Esophagus muscularis mucosa (tissue), 4 donors: ENCODE measurements around the genes MYLK4 and WRNIP1.

GRCh38 chr6:2750670-2751114 is at the start of gene MYLK4:
TSS of gene MYLK4 (minus strand) at chr6:2750922.
- PRO-cap: no peak
- RAMPAGE, long total RNA, 4 experiments: no peak in any of the 4 experiments

GRCh38 chr6:2760872-2761450 is 4.2 kb upstream of the WRNIP1 start:
- PRO-cap: no peak
- RAMPAGE, long total RNA, 4 experiments: no peak in any of the 4 experiments

DNA sequence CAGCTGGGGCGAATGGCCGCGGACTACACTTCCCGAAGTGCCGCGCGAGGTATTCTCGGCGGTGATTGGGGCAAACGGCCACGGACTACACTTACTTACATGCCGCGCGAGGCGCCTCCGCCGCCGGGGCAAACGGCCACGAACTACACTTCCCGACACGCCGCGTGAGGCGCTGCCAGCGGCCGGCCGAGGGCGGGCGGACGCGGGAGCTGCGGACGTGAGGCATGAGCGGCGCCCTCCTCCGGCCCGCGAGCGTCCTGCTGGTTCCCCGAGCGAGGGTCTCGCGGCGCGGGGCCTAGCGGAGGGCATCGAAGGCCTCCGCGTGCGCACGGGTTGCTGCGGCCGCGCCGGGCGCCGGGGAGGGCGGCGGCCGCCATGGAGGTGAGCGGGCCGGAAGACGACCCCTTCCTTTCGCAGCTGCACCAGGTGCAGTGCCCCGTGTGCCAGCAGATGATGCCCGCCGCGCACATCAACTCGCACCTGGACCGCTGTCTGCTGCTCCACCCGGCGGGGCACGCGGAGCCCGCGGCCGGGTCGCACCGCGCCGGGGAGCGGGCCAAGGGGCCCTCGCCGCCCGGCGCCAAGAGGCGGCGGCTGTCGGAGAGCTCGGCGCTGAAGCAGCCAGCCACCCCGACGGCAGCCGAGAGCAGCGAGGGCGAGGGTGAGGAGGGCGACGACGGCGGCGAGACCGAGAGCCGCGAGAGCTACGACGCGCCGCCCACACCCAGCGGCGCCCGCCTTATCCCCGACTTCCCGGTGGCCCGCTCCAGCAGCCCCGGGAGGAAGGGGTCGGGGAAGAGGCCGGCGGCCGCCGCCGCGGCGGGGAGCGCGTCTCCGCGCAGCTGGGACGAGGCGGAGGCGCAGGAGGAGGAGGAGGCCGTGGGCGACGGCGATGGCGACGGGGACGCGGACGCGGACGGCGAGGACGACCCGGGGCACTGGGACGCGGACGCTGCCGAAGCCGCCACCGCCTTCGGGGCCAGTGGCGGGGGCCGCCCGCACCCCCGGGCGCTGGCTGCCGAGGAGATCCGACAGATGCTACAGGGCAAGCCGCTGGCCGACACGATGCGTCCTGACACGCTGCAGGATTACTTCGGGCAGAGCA is at the start of gene WRNIP1:
Gene WRNIP1, plus strand, starts transcription at position 146 of the 1,105 bp plus-strand sequence.
- PRO-cap: bidirectional peak, plus-strand start at position 275 of the sequence, minus-strand start outside the sequence; unidirectional peak, plus-strand start at position 431 of the sequence; bidirectional peak, plus-strand start at position 769 of the sequence, minus-strand start at position 651 of the sequence
- RAMPAGE, long total RNA, 4 experiments: no peak in any of the 4 experiments

GRCh38 chr6:2809508-2810305 is 32.0 kb downstream of the SERPINB1 start:
- PRO-cap: no peak
- RAMPAGE, long total RNA, 4 experiments: no peak in any of the 4 experiments

DNA sequence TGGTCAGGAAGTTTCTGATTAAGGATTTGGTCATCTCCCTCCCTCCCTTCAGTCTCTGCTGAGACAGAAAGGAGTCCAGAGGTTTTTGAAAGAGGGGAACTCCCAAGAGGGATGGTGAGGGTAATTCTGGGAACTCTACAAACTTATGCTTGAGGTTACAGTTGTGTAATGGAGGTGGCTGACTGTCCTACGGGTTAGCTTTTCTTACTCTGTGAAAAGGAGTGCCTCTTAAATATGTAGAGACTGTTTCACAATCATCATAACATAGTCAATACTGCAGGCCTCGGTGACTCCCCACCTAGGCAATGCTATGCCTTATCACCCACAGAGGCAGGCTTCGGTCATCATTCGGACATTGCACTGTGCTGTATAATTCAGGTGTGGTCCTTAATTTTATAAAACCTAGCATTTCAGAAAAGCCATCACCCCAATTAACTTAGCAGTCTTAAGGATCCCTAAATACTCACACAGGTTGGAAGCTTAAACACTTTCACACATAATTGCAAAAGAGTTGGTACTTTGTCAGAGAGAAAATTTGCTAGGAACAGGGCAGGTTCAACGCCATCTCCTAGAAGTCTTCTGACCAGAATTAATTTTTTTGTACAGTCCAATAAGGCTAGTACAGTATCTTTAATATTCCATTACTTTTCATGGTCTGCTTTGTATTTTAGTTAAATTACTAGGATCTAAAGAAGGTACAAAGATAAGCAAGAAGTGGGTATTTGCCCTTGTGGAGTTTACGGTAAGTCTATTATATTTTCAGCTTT is 31.2 kb downstream of the SERPINB1 start:
- PRO-cap: no peak
- RAMPAGE, long total RNA, 4 experiments: no peak in any of the 4 experiments

DNA sequence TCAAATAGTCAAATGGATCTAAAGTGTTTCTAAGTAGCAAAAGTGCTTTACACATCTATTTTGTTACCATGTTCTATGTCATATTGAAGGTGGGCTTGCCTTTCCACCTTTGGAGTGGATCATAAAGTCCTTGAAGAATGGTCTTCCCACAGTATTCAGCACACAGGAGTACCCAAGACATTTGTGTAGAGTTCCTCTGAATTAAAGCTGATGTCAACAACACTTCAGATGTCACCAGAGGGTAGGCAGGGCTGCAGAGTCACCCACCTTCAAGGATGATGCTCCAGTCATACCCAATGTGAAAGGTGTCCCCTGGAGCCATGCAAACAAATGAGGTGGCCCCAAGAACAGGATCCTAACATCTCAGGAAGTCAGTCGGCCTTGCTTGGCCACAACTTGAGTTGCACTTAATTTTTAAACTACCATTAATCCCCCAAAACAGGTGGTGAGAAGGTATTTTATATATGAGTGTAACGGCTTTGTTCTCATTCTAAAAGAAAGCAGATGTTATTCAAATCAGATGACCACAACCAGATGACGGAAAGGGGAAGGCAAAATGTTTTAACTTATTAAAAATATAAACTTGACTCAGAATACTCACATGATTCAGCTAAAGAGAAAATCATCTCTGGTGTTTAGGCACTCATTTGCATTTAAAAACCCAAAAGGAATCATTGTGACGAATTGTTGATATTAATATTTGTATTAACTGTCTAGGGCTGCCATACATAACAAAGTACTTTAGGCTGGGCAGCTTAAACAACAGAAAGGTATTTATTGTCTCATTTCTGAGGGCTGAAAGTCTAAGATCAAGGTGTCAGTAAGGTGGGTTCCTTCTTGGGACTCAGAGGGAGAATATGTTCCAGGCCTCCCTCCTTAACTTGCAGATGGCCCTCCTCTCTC is 21.1 kb upstream of the SERPINB1 start:
- PRO-cap: no peak
- RAMPAGE, long total RNA, 4 experiments: no peak in any of the 4 experiments

- PRO-cap: bidirectional peak, plus-strand start at chr6:2876861, minus-strand start at chr6:2876643
- RAMPAGE, long total RNA, 4 experiments: start-site peak on the minus strand in 1 of 4 experiments, at chr6:2876420-2876537 at its widest, 37 reads per replicate
Measured at GRCh38 chr6:2875856-2877078, 26.8 kb downstream of the SERPINB9 start.

- PRO-cap: no peak
- RAMPAGE, long total RNA, 4 experiments: no peak in any of the 4 experiments
Measured at GRCh38 chr6:2880169-2880595, 22.9 kb downstream of the SERPINB9 start.

- PRO-cap: no peak
- RAMPAGE, long total RNA, 4 experiments: no peak in any of the 4 experiments
Measured at GRCh38 chr6:2943245-2943659, 28.1 kb downstream of the SERPINB6 start.

GRCh38 chr6:2947265-2947830 is 24.0 kb downstream of the SERPINB6 start:
- PRO-cap: no peak
- RAMPAGE, long total RNA, 4 experiments: no peak in any of the 4 experiments

- PRO-cap: unidirectional peak, plus-strand start at chr6:2951962
- RAMPAGE, long total RNA, 4 experiments: no peak in any of the 4 experiments
Measured at GRCh38 chr6:2951346-2952403, 19.7 kb downstream of the SERPINB6 start.

- PRO-cap: no peak
- RAMPAGE, long total RNA, 4 experiments: no peak in any of the 4 experiments
Measured at GRCh38 chr6:2963655-2964428, 7.5 kb downstream of the SERPINB6 start.

GRCh38 chr6:2968460-2969633 is 2.5 kb downstream of the SERPINB6 start:
- PRO-cap: no peak
- RAMPAGE, long total RNA, 4 experiments: no peak in any of the 4 experiments

DNA sequence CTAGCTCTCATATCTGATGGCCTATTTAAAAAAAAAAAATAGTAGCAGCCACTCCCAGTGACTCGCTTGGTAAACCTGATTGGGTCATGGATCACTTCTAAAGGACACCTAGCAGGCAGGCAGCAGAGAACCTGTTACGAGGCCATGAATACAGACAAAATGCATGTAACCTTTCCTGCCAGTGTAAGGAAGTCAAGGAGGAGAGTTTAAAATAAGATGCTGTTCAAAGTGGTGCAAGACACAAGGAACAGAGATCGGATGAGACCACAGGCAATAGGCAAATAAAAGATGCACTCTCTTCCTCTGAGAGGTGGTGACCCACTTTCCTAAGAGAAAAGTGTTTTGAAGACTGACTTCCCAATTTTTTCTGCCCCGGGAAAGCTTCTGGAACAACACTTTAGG is 9.2 kb upstream of the SERPINB6 start:
- PRO-cap: no peak
- RAMPAGE, long total RNA, 4 experiments: no peak in any of the 4 experiments

DNA sequence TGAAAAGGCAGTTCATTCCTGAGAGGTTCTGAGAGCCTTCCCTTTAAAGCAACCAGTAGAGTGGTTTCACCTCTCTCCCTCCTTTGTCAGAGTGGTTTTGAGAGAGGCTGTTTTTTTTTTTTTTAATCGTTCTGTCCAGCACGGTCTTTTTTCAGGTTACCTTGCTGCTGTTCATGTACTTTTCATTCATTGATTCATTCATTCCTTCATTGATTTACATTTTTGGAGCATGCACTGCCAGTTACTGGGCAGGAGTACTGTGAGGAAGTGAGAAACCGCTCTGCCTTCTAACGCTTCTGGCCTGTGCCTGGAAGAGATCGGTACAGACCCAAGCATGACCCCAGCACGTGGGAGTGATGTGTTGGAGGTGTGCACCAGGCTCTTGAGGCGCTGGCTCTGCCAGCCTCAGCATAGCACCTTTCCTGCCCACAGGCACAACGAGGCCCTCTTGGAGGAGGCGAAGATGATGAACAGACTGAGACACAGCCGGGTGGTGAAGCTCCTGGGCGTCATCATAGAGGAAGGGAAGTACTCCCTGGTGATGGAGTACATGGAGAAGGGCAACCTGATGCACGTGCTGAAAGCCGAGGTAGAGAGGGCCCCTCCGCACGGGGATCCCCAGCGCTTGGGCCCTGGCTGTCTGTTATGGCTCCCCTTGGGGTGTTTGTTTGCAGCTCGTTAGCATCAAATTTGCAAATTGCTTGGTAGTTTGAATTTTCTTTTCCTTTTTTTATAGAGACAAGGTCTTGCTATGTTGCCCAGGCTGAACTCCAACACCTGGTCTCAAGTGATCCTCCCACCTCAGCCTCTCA is 9.3 kb downstream of the RIPK1 start:
- PRO-cap: no peak
- RAMPAGE, long total RNA, 4 experiments: no peak in any of the 4 experiments

GRCh38 chr6:3105309-3106060 is 13.0 kb upstream of the BPHL start:
- PRO-cap: no peak
- RAMPAGE, long total RNA, 4 experiments: no peak in any of the 4 experiments

DNA sequence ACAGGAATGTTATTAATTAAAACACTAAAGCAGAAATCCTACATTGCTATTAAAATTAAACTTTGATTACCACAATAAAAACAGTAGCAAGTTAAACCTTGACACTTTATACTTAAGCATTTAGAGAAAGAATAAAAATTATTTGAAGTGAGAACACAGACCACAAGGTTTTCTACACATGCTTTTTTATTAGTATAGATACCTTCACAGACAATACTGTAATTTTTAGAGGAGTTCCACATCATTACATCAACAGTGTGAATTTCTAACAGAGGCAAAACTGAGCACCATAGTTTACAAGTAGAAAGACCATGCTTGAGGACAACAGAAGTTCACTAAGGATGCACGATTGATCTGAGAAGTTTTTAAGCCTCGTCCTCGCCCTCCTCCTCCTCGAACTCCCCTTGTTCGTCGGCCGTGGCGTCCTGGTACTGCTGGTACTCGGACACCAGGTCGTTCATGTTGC is 3.8 kb downstream of the TUBB2A start:
- PRO-cap: no peak
- RAMPAGE, long total RNA, 4 experiments: no peak in any of the 4 experiments

DNA sequence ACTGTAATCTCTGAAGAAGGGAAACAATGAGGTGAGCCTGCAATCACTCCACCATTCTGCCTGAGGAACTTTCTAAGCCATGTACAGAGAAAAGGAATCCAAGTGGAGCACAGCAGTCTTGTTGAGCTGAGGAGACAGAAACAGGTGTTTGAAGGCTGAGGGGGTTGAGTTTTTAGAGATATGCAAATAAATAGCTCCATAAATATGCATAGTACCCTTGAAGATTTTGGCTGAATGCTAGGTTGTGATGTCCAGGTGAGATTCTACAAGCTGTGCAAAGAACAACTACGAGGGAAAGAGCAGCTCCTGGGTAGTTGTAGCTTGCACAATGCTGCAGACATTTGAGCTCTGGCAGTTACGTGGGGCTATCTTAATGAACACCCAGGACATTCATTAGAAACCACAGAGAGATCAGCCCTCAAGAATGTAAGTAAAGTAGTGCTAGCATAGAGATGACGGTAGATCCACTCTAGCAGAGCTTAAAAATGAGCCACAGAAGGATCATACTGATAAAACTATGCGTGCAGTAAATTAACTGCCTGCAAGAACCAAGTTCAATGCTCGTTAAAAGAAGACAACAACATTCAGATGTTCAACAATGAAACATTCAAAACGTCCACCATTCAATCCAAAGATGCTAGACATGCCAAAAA is 24.3 kb downstream of the TUBB2B start:
- PRO-cap: no peak
- RAMPAGE, long total RNA, 4 experiments: no peak in any of the 4 experiments

DNA sequence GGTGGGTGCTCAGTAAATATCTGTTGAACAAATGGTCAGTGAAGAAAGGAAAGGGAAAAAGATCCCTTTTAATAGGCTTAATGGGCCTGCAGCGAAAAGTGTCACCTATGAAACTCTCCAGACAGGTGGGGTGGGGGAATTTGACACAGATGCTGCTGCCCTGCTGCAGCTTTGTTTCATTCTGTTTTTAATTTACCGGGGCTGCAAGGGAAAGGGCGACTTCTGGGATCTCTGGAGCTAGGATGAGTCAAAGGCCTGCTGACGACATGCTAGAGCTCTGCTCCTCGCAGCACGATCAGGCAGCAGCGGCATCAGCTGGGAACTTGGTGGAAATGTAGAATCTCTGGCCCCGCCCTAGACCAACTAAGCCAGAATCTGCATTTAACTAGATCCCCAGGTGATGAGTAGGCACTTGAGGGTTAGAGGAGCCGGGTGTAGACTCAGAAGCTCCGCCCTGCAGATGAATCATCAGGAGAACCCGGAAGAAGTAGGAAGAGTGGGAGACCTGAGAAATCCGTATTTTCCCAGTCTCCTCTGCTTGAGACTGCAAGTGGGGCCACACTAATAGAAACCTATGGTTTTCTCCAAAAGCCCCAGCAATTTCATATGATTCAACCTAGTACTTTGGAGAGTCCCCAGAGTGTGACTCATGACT is 18.3 kb downstream of the TUBB2B start:
- PRO-cap: no peak
- RAMPAGE, long total RNA, 4 experiments: no peak in any of the 4 experiments

DNA sequence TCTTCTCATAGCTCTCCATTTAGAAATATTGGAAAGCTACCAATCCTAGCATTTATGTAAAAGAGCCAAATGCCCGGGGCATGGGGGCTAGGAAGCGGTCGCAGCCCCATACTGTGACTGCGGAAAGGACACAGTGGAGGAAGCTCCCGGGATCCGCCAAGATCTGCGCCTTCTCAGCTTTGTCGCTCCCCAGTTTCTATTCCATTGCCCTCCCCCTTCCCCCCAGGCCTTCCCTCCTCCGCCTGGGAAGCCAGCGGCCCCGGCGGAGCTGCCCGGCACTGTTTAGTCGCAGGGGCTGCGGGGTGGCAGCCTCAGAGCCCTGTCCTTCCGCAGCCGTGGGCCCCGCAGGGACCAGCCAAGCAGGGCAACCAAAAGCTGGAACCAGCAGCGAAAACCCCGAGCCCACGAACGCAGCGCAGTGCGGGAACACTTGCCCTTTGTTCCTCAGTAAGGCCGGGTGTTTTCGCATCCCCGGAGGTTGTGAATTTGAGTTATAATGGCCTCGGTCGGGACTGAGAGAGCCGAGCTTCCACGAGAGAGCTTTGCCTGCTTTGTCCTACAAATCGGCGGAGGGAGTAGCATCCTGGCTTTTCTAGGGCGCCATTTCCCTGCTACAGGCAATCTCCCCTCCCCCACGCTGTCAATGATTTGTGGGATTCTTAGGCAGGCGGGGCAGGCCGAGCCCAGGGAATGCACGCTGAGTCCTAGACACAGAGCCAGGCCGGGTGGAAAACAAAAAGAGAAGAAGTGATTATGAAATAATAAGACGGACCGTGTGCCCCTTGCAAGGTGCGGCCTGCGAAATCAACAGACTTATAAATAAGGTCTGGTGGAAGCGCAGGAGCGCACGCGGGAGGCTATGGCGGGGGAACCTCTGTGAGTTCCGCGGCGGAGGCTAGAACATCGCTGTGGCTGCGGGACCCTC is 3.9 kb upstream of the TUBB2B start:
- PRO-cap: bidirectional peak, plus-strand start at position 816 of the sequence, minus-strand start at position 639 of the sequence
- RAMPAGE, long total RNA, 4 experiments: no peak in any of the 4 experiments